AG10803 (cell line): ENCODE measurements around a stretch of chr3.

- RRBS = no CpG with 5 or more reads among the region's 3 CpGs
Observed at GRCh38 chr3:152322594-152323176, 54.0 kb downstream of the MBNL1 start.

DNA sequence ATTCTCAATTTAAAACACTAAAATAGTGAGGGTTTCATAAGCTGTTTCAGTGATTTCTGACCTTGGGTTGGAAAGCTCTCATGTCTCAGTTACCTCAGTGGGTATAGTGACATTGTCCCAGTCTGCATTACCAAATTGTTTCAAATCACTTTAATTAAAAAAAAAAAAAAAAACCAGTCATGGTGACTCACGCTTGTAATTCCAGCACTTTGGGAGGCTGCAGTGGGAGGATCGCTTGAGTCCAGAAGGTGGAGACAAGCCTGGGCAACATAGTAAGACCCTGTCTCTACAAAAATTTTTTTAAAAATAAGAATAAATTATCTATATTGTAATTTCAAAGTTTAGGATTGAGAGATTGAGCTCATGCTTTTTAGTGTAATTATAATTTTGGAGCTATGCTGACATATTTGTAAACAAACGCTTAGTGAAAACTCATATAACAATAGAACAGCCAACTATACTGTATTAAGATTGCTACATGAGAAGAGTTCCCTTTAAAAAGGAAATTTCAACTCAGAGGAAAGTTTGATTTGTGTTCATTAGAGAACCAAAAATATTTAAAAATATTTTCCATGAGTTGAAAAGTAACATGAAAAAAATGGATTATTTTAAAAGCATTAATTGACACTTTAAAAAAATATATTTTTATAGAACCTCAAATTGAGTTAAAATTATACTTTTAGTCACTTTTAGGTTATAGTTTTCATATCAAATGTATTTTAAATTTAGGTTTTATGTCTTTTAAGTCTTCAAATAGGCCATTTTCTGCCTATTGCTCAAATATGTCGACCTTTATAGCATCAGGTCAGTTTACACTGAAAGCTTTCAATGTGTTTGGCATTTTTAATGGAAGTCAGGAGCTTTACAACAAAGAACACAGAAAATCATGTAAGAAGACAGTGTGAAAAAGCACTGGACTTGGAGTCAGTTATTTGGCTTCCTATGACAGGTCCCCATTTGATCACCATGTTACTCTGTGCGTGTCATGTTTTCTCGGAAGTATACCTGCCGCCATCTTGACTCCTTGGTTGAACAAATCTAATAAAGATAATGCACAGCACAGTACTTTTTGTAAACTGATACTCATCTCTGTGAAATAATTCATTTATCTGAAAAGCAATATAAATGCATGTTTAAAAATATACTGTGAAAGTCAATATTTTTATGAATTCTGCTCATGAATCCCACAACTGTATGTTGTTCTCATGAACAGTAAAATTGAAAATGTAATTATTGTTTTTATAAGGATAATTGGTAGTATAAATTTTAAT lies 78.4 kb downstream of the MBNL1 start:
- RRBS = no CpG with 5 or more reads among the region's 7 CpGs

DNA sequence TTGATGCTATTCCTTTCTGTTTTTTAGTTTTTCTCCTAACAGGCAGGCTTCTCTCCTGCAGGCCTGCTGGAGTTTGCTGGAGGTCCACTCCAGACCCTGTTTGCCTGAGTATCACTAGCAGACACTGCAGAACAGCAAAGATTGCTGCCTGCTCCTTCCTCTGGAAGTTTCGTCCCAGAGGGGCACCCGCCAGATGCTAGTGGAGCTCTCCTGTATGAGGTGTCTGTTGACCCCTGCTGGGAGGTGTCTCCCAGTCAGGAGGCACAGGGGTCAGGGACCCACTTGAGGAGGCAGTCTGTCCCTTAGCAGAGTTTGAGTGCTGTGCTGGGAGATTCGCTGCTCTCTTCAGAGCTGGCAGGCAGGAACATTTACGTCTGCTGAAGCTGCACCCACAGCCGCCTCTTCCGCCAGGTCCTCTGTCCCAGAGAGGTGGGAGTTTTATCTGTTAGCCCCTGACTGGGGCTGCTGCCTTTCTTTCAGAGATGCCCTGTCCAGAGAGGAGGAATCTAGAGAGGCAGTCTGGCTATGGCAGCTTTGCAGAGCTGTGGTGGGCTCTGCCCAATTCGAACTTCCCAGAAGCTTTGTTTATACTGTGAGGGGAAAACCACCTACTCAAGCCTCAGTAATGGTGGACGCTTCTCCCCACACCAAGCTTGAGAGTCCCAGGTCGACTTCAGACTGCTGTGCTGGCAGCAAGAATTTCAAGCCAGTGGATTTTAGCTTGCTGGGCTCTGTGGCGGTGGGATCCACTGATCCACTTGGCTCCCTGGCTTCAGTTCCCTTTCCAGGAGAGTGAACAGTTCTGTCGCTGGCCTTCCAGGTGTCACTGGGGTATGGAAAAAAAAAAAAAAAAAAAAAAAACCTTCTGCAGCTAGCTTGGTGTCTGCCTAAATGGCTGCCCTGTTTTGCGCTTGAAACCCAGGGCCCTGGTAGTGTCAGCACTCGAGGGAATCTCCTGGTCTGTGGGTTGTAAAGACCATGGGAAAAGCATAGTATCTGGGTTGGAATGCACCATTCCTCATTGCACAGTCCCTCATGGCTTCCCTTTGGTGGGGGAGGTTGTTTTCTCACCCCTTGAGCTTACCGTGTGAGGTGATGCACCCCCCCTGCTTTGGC lies 104.1 kb downstream of the MBNL1 start:
- RRBS = no CpG with 5 or more reads among the region's 14 CpGs

GRCh38 chr3:152604251-152604681 lies 230.7 kb upstream of the P2RY1 start:
- RRBS = no CpG with 5 or more reads among the region's 1 CpG

DNA sequence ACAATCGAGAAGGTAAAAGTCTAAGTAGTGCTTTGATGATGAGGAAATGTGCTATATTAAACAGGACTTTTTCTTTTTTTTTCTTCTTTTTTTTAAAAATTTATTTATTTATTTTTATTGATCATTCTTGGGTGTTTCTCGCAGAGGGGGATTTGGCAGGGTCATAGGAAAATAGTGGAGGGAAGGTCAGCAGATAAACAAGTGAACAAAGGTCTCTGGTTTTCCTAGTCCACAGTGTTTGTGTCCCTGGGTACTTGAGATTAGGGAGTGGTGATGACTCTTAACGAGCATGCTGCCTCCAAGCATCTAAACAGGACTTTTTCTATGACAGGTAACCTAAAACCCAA lies 104.6 kb downstream of the P2RY1 start:
- RRBS = no CpG with 5 or more reads among the region's 3 CpGs

- RRBS = no CpG with 5 or more reads among the region's 1 CpG
Observed at GRCh38 chr3:153163986-153164176, 1.9 kb downstream of the RAP2B start.

DNA sequence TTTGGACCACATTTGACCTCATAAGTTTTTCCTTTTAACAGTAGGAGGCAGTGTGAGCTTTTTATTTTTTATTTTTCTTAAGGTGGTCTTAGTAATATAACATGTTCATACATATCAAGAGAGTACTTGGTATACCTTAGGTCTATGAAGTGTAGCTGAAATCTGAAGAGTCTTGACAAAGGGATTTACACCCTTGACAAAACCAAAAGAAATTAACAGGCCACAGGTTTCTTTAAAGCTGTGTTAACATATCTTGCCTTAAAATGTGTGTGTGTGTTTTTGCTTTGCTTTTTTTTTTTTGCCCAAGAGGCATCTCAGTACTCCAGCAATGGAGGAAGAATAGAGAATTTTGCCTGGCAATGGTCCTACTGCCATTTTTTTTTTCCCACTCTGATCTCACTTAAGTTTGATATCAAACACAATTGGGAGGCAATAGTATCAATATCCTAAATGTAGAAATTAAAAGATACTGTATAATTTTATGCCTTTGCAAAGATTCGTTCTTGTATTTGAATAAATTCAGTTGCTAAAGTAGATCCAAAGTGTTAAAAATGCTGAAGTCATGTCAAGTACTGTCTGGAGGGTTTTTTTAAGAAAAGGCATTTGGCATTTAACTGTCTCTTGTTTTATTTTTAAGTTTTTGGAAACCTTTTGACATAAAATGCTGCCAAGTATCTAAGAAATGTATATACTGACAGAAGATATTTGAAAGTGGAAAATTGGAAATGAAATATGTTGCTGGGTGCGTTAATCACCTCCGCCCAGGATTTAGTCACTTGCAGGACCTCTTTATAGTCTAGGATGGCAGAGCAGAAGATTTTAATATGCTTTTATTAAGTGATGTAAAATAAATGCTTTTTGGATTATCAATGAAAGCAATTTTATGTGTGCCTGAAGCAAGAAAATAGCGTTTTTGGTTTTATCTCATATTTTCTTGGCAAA lies 3.6 kb downstream of the RAP2B start:
- RRBS = no CpG with 5 or more reads among the region's 4 CpGs

DNA sequence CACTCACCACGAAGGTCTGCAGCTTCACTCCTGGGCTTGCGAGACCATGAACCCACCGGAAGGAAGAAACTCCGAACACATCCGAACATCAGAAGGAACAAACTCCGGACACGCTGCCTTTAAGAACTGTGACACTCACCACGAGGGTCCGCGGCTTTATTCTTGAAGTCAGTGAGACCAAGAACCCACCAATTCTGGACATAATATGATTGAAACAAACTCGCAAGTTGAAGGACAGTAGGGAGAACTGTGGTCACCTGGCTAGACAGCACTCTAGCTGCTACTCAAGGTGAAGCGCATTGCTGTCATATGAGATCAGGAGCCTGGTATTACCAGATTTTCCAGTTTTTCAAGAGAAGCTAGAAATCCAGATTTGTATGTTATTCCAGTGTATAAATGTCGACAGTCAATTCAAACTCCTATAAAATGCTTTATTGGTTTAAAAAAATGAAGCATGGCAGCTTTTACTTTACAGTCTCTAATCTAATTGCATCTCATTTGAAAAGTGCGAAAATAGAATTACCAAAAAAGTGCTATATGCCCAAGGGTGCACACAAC lies 31.8 kb upstream of the ARHGEF26 start:
- RRBS = no CpG with 5 or more reads among the region's 14 CpGs

- RRBS = no CpG with 5 or more reads among the region's 2 CpGs
Observed at GRCh38 chr3:154125190-154125659, 4.0 kb downstream of the ARHGEF26 start.

- RRBS = no CpG with 5 or more reads among the region's 2 CpGs
Observed at GRCh38 chr3:154144377-154144852, 23.2 kb downstream of the ARHGEF26 start.

- RRBS = no CpG with 5 or more reads among the region's 4 CpGs
Observed at GRCh38 chr3:155704512-155705259, 40.2 kb downstream of the PLCH1 start.

DNA sequence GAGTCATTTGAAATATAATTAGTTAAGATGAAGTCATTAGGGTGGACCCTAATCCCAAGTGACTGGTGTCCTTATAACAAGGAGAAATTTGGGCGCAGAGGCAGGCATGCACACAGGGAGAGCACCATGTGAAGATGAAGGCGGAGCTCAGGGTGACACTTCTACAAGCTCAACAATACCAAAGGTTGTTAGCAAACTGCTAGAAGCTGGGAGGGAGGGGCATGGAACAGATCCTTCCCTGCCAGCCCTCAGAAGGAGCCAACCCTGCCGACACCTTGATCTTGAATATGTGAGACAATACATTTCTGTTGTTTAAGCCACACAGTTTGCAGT lies 57.9 kb downstream of the CCNL1 start:
- RRBS = no CpG with 5 or more reads among the region's 3 CpGs

DNA sequence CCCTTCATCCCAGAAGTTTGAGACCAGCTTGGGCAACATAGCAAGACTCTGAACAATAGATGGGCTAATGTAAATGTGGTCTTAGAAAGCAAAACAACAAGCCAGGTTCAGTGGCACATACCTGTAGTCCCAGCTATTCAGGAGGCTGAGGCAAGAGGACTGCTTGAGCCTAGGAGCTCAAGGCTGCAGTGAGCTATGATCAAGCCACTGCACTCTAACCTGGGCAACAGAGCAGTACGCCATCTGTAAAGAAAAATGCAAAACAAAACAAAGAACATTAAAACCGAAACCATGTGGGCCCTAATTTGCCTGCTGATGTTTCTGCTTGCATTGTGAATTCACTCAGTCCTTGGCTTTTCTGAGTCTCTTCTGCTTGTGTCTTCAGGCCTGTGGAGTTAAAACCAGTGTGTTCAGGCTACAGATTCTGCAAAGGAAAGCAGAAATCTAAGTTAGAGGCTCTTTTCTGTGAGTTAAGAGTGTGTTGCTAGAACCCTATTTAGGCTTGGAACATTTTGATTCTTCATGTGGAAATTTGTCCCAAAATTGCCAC lies 56.6 kb downstream of the CCNL1 start:
- RRBS = no CpG with 5 or more reads among the region's 2 CpGs

DNA sequence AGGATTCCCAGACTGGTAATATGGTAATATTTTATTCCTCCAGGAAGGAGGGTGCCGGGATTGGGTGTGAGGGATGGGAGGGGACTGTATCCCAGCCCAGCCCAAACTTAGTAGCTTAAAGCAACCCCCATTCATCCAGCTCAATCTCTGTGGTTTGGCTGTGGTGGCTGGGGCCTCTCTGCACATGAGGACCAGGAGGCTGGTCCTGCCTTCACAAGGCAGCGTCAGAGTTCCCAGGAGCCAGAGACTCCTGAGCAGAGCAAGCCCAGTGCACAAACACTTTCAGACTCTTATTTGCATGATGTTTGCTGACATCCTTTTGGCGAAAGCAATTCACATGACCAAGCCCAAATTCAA lies 48.4 kb downstream of the CCNL1 start:
- RRBS = no CpG with 5 or more reads among the region's 3 CpGs

GRCh38 chr3:157148113-157148768 lies 11.7 kb downstream of the CCNL1 start:
- RRBS = no CpG with 5 or more reads among the region's 15 CpGs

- RRBS = no CpG with 5 or more reads among the region's 3 CpGs
Observed at GRCh38 chr3:157170763-157171388, 10.9 kb upstream of the CCNL1 start.

DNA sequence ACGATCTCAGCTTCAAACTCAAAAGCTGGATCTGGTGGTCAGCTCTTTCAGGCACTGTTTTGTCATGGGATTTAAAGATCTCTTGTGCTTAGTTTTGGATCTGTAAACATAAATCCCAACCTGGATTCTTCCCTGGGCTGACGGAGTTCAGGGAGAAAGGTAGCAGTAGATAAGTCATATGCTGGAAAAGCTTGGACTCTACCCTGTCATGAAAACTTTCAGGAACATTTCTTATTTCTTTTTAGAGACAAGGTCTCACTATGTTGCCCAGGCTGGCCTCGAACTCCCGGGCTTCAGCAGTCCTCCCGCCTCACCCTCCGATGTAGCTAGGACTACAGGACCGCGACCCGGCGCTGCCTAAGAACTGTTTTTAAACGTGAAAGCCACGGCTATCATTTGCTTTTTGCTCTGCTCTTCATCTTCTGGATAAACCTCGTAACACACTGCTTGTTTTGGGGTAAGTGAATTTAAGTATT lies 14.2 kb upstream of the CCNL1 start:
- RRBS = 4% methylated on average over 6 of the region's 13 CpGs

- RRBS = 1% methylated on average over 29 of the region's 67 CpGs
Observed at GRCh38 chr3:157174575-157175644, 15.0 kb upstream of the CCNL1 start.

DNA sequence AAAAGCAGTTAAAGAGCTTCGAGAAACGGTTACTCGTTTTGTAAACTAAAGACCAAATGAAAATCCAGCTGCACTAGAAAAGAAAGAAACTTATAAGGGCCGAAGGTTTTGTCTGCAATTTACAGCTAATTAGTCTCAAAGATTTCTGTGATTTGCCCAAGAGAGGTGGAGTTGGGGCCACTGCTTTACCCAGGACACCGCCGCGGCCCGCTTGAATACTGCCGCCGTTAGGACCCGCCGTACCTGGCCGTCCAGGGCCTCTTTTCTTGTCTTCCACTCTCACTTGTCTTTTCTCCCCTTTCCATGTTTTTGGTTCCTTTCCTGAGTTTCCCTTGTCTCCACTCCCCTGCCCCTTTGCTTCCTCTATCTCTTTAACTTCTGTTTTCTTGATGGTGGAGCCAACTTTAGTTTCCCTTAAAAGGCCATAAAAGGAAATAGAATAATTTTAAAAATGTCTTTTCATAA lies 15.7 kb upstream of the CCNL1 start:
- RRBS = no CpG with 5 or more reads among the region's 13 CpGs